Metanephros (tissue), 2 donors: ENCODE measurements around a stretch of chr1.

DNA sequence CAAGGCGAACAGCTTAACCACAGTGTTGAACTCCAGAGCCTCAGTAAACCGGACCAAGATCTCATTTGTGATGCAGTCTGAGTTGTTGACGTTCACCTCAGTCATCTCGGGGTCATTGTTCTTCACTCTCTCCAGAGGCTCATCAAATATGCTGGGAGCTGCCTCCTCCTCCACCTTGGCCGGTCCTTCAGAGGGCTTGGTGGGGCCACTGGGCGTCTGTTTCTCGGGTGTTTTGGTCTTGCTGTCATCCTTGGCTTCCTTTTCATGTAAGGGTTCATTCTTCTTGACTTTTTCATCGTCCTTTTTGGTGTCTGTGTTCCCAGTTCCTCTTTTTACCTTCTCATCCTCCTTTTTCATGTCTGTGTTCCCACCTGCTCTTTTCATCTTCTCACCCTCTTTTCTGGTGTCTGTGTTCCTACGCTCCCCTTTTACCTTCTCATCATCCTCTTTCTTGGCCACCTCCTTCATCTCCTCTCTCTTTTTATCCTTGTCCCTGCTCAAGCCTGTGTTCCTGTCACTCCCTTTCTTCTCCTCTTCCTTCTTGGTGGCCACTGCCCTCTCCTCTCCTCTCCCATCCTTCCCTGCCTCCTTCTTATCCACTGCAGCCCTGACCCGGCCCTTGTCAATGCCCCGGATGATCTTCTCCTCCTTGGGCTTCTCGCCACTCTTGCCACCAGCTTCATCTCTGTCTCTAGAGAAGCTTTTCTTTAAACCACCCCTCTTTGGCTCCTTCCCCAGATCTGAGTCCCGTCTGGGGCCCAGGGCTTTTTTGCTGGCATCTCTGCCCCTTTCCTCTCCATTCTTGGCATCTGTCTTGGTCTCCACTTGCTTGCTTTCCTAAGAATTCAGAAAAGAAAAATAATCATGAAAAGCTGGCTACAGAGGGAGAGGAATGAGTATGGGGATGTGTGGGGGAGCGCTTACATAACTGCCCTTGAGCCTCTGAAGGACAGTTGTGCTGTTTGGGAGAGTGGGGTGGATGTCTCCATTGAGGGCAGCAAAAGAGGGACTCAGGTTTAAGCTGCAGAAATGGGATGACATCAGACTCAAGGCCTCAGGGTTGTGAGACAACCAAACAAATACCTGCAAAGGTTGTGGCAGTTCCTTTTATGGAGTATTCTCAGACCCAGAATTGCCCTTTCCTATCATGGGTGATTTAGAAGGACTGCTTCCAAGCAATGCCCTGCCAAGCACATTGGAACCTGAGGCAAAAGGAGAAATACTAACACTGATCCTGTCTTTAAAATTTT lies 11.6 kb downstream of the SHISA4 start:
- RAMPAGE, long total RNA: no peak

DNA sequence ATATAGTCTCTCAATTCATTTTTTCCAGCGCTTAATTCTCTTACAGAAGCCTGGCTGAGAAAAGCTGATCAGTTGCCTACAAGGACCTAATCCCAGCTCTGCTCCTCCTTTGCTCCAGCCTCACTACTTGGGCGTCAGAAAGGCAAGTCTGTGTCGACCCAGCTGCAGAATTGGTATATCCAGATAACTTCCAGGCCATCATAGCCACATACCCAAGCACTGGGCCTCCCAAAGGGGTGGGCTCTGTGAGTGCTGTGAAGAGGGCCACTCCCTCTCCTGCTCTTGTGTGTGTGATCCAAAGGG lies 18.1 kb downstream of the LMOD1 start:
- RAMPAGE, long total RNA: no peak

DNA sequence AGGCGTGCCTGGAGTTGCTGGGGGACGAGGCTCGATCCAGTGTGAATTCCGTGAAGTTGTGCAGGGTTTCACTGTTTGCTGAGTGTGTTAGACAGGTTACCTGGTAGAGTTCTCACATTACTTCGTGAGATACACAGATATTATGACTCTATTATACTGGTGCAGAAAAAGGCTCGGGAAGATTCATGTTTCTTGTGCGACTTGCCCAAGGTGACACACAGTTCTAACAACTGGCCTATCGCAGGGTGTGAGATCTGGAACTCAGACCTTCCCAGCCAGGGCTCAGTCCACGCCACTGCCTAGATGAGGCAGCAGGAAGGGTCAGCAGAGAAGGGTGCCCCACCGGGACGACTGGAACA lies 395 bp upstream of the RNPEP start:
- RAMPAGE, long total RNA: no peak

GRCh38 chr1:201982825-201983945 lies 737 bp downstream of the RNPEP start:
- RAMPAGE, long total RNA: no peak

- RAMPAGE, long total RNA: no peak
Measured at GRCh38 chr1:201999443-202000276, 10.7 kb upstream of the ELF3 start.

DNA sequence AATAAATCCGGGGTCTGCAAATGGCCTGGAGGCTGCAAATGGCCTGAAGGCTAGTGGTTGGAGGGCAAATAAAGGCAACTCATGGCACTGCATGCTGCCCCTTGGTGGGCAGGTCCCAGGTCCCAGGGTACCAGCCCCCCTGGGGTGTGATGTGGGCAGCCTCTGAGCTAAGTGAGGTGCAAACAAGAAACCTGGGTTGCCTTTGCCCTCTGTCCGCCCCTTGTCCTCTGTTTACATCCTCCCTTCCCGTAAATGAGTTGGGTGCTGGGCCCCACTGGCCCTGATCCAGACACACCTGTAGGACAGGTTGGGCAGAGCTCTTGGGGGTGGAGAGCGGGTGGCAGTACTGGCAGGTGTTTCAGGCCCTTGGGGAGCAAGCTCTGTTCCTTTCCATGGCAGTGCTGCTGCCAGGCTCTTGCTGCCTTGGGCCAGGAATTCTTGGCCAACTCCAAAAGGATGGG lies 35.8 kb downstream of the ELF3 start:
- RAMPAGE, long total RNA: no peak

DNA sequence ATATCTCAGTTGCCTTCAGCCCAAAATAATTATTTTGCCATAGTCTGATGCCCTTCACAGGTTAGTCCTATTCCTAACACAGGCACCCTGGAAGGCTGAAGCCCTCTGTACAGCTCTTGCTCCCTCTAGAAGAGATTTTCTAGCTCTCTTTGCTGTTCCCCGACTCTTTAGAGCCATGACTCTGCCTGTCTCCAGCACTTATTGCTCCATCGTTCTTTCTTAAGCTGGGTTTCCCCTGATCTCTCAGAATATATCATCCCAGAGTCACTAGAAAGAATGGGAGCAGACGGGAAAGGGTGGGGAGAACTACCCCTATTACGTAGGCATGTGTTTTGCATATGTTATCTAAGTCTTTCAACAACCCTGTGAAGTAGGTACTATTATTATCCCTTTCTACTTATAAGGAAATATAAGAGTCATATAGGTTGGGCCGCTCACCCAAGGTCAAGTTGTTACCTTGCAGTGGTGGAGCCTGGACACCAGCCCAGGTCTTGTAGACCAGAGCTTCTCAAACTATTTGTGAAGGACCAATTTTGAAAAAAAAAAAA lies 38.7 kb downstream of the ELF3 start:
- RAMPAGE, long total RNA: no peak

DNA sequence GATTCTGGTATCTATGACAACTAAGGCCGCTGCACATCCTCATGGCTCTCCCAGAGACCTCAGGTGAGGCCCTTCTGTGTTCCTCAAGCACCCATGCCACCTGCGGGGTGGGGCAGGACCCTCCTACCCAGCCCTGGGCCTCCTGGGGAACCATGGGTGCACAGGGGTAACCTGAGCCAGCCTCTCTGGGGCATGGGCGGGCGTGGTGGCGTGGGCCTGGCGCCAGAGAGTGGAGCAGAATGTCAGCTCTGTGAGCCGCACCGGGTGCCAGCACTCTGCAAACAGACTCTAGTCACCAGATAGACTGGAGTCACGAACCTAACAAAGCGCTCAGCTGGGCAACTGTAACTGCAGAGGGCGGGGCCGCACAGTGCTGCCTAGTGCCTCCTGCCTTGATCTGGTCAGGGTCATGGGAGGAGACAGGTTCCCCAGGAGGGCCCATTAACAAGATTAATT lies 46.5 kb downstream of the ELF3 start:
- RAMPAGE, long total RNA: no peak

DNA sequence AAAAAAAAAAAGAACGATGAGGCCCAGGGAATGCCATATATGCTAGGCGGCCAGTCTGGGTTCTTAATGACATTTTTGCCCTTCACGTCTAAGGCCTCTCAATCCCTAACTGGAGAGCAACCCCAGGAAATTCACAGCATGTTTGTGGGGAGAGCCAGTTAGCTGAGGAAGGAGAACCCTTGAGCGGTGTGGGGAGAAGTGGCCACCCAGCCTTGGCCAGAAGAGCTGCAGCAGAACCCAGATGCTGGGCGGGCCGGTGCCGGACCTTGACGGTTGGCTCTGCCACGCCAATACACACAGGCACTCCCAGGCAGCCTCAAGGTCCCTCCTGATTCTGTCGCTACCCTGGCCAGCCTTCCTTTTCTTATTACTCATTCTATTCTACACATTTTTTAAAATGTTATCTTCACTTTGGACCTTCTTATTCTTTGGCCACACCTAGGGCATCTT lies 50.6 kb upstream of the GPR37L1 start:
- RAMPAGE, long total RNA: no peak

GRCh38 chr1:202084559-202085772 lies 37.8 kb upstream of the GPR37L1 start:
- RAMPAGE, long total RNA: no peak

- RAMPAGE, long total RNA: no peak
Measured at GRCh38 chr1:202136570-202136821, 8.0 kb downstream of the ARL8A start.

DNA sequence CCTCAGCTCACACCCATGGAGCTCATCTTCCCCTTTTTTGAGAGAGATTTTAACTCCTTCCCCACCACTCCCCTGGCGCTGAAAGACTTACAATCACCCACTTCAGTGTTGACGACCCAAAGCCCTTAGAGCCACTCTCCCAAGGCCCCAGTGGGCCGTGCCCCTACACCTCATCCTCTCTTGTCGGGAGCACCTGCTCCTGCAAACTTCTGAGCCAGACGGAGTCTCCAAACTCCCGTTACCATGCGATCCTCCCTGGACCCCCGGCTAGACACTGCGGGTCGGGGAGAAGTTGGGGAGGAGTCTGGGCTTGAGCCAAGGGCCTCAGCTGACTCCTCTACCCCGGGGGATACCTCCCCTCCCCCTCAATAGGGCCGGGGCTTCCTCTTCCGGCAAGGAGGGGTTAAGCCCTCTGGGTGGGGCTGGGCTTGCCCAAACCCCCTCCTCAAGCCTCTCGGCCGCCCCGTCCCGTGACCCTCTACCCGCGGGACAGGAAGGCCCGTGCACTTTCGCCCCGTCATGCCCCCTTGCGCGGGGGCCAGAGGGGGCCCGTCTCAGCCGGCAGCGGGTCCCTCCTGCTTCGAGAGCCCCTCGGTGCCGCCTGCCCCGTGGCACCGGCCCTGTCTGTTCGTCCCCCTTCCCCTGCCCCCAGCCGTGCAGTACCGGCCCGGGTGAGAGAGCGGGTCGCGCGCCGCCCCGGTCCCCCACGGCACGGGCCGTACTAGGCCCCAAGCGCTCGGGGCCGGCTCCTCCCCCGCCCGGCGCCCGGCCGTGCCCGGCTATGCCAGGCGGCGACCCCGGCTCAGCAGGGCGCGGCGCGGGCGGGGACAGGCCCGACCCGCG lies 747 bp downstream of the ARL8A start:
- RAMPAGE, long total RNA: no peak

DNA sequence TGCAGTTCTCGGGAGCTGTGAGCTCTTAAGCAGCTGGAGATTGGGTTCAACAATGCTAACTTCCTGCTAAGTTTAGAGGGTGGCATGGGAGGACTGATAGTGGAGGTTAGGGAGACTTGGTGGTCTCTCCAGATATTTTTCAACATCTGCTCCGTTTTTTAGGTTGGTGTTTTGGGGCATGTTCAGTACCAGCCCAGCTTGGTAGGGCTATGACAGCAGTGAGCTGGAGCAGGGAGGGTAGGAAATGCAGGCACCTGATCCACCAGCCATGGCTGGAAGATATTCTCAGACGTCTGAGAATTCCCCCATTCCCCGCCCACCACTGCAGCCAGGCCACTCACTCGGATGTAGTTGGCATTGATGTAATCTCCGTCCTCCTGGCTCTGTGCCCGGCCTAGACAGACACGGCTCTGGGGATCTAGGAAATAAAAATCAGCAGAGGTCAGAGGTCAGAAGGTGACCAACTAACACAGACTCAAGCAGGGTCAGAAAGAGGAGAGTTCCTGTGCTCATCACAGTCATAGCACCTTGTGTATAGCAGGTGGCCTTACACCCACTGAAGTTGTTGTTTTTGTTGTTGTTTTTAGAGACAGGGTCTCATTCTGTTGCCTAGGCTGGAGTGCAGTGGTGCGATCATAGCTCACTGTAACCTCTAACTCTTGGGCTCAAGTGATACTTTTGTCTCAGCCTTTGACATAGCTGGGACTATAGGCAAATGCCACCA lies 5.0 kb downstream of the PTPN7 start:
- RAMPAGE, long total RNA: no peak

DNA sequence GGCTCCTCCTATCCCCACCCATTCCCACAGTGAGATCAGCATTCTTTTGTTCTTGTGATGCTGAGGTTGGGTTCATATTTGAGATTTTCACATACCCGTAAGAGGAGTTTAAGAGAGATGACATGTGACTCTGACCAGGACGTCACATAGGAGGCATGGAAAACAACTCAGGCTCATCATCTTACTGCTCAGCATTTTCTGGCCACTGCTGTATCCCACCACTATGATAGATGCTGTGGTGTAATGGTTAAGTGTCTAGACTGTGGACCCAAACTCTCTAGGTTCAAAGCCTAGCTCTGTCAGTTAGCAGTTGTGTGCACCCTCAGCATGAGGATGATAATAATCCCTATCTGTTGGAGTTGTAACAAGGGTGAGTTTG lies 40.7 kb downstream of the LGR6 start:
- RAMPAGE, long total RNA: no peak

- RAMPAGE, long total RNA: no peak
Measured at GRCh38 chr1:202499941-202500453, 151.5 kb downstream of the PPP1R12B start.

DNA sequence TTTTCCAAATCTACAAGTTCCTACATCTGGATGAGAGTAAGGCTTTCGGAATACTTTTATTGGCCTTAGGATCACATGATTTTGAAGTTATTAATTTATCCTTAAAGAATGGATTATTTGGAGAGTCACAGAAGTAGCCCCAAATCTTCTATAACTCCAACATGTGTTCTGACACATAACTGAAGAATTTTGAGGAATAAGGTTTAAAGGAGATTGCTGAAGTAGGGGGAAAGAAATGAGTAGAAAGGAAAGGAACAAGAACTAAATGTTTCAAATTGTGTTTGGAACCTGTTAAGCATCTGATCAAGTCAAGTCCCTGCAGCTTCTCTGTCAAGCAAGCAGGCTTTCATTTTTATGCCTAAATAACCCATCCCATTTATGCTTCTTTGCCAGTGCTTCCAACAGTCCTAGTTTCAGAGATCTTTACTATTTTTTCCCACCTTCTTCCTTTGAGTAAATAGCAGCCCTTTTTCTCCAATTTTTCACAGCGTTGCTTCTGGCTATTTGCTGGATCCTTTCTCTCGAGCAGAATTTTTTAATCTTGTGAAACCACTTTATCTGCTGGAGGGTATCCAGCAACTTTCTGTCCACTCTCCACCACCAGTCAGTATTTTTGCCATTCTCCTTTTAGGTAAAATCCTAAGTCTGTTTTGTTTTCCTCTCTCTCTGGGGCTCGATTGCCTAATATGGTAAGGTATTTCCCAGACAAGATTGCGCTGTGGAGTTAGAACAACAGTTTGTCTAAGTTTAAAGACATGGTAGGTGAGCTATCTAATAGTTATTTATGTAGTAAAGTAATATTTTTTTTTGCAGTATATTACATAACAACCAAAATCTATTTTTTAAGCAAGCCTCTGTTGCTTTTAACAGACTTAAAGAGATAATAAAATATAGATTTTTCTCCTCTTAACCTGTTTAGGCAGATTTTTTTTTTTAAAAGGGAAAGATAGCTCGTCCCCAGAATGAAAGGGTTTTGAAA lies 156.7 kb downstream of the PPP1R12B start:
- RAMPAGE, long total RNA: no peak

DNA sequence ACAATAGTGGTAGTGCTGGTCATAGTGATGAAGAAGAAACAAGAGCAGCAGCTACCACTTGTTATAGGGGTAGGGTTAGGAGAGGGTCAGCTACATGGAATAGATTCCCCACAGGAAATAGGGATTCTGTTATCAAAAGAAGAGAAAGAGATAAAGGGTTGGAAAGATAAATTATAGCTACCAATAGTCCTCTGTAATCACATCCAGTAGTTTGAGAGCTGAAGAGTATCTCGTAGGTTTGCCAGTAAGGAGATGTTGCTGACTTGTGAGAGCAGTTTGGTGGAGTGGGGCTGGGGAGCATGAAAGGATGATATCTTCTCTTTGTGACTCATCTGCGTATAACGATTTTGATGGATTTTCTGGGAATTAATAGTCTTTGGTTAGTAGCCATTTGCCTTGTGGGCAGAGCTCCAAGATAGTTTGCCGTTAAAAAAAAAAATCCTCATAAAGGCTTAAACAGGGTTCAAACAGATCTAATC lies 167.7 kb downstream of the PPP1R12B start:
- RAMPAGE, long total RNA: no peak

DNA sequence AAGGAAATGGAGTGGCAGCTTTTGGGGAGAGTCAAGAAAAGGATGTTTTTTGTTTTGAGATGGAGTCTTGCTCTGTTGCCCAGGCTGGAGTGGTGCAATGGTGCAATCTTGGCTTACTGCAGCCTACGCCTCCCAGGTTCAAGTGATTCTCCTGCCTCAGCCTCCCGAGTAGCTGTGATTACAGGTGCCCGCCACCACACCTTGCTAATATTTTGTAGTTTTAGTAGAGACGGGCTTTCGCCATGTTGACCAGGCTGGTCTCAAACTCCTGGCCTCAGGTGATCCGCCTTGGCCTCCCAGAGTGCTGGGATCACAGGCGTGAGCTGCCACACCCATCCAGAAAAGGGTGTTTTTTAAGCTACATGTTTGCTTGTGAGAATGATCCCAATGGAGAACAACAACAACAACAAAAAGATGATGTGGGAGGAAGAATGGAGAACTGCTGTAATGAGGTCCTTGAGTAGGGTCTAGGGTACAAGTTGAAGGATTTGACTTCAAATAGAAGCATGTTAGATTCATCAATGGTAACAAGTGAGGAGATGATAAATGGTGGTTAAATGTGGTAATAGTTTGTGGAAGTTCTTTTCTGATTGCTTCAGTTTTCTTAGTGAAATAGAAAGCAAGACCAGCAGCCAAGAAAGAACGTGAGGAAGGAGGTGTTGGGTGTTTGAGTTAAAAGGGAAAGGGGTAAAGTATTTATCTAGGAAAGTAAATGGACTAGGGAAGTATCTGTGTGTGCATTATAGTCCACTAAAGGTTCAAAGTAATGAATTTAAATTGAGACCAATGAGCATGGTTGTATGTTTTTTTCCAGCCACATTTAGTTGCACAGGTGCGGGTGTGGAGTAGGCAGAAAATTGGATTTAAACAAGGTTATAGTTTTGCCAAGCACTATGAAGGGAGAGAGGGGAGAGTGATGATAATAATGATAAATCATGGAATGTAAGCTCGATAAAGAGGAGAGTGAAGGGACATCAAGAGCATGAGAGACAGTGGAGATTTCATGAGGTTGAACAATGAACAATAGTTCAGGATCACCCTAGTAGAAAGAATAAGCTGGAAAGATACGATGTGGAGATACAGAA lies 177.5 kb downstream of the PPP1R12B start:
- RAMPAGE, long total RNA: no peak

GRCh38 chr1:202531974-202532590 lies 178.2 kb downstream of the SYT2 start:
- RAMPAGE, long total RNA: no peak

DNA sequence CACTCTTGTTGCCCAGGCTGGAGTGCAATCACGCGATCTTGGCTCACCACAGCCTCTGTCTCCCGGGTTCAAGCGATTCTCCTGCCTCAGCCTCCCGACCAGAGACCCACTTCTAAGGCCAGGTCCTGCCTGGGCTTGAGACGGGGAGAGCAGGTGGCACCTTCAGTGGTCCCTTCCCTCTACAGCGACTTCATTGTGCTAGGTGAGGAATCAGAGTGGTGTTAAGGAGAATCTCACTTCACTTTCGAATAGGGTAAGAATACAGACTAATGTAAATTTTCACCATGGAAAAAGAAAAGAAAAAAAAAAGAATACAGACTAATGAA lies 31.0 kb downstream of the RABIF start:
- RAMPAGE, long total RNA: no peak